Testis (tissue), 5 donors: ENCODE results near the genes OR4F5, TNFRSF4, UBE2J2 and CPTP.

DNA sequence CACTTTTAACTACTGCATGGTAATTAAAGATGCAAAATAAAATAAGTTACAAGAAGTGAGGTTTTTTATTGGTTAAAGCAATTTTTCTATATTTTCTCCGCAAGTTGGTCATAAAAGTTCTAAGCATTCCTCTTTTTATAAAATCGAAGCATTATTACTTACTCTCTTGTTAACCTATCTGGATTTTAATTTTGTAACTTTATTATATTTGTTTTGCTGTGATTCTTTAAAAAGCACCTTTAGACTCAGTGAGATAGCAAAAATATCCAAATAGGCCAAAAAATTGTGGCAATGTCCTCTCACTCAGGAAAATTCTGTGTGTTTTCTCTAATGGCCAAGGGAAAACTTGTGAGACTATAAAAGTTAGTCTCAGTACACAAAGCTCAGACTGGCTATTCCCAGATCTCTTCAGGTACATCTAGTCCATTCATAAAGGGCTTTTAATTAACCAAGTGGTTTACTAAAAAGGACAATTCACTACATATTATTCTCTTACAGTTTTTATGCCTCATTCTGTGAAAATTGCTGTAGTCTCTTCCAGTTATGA is at the start of gene OR4F5:
OR4F5 (plus strand) TSS at position 398 of the 547 bp plus-strand sequence.
- PRO-cap, 3 experiments, result no peak in any of the 3 experiments
- RAMPAGE, long total RNA, 2 experiments, result no peak in any of the 2 experiments
- RRBS, result no CpG with 5 or more reads among the region's 2 CpGs

- PRO-cap, 3 experiments, result no peak in any of the 3 experiments
- RAMPAGE, long total RNA, 2 experiments, result start-site peak on the plus strand in 2 of 2 experiments, at chr1:633892-634020 at its widest, 1,873 to 2,224 reads per replicate
- RRBS, result no CpG with 5 or more reads among the region's 21 CpGs
These were observed 52.6 kb downstream of the OR4F16 start for GRCh38 chr1:633567-634561.

DNA sequence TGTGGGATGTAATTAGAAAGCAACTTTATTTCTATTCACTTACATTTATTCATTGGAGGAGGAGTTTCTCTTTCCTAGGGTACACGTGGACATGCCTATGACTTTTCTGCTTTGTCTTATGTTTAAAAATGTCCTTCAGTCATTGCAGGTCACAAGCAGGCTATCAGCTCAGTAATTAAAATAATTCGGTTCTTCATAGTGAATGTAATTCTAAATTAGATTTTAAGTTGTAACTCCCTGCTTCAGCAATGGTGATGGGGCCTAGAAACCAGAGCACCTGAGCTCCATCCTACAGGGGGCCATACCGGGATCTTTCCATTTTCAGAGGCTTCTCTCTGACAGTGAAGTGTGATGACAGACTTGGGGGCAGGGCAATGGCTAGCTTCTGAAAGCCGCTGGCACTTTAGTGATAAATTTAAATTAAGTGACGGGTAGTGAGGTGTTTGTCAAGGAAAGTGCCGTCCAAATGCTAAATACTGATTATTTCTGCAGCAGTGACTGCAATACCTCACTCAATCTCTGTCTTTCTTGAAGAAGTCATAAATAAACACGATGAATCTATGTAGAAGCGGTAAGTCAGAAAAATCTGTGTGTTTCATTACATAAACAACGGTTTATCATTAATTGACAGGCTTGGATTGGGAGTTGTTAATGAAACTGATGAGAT is 92.5 kb upstream of the SAMD11 start:
- PRO-cap, 3 experiments, result no peak in any of the 3 experiments
- RAMPAGE, long total RNA, 2 experiments, result no peak in any of the 2 experiments
- RRBS, result no CpG with 5 or more reads among the region's 9 CpGs

- PRO-cap, 3 experiments, result no peak in any of the 3 experiments
- RAMPAGE, long total RNA, 2 experiments, result no peak in any of the 2 experiments
- RRBS, result 83% methylated on average over 3 of the region's 9 CpGs
These were observed 9.4 kb downstream of the SAMD11 start for GRCh38 chr1:933156-933424.

DNA sequence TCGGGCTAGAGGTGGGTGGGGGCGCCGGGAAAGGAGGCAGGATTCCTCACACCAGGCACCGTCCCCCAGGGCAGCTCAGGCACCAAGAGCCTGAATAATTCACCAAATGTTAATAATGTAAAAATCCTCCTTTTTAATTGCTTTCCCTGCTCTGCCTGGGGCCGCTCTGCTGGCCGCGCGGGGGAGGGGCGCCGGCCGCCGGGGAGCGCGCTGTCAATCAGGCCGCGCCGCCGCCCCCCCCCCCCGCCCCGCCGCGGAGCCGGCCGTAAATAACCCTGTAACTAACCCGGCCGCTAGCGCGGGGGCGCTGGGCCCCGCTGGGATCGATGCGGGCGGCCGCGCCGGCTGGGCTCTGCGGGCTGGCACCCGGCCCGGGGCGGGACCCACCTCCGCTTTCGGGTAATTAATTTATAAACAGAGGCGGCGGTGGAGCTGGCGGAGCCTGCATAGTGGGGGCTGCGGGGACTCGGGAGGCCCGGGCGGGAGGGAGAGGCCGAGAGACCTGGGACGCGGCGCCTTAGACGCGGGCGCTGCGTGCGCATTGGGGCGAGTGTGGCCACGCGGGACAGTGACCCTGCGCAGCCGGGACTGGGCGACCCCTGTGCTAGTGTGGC is 16.4 kb downstream of the SAMD11 start:
- PRO-cap, 3 experiments, result peak in 3 of 3 experiments; most common plus-strand start position 296 of the sequence (in 3)
- RAMPAGE, long total RNA, 2 experiments, result no peak in any of the 2 experiments
- RRBS, result 2% methylated on average over 30 of the region's 64 CpGs

DNA sequence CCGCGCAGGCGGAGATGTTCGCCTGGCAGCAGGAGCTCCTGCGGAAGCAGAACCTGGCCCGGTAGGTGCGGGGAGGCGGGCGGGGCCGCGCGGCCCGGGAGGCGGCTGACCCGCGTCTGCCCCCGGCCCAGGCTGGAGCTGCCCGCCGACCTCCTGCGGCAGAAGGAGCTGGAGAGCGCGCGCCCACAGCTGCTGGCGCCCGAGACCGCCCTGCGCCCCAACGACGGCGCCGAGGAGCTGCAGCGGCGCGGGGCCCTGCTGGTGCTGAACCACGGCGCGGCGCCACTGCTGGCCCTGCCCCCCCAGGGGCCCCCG is 16.7 kb downstream of the NOC2L start:
- PRO-cap, 3 experiments, result no peak in any of the 3 experiments
- RAMPAGE, long total RNA, 2 experiments, result no peak in any of the 2 experiments
- RRBS, result 2% methylated on average over 8 of the region's 39 CpGs

GRCh38 chr1:1004960-1005793 is 5.3 kb upstream of the HES4 start:
- PRO-cap, 3 experiments, result no peak in any of the 3 experiments
- RAMPAGE, long total RNA, 2 experiments, result no peak in any of the 2 experiments
- RRBS, result no CpG with 5 or more reads among the region's 21 CpGs

GRCh38 chr1:1017345-1018080 is 2.4 kb upstream of the AGRN start:
- PRO-cap, 3 experiments, result peak in 2 of 3 experiments; most common minus-strand start chr1:1017581 (in 2)
- RAMPAGE, long total RNA, 2 experiments, result start-site peak on the minus strand in 2 of 2 experiments, at chr1:1017584-1017590 at its widest, 15 to 27 reads per replicate
- RRBS, result no CpG with 5 or more reads among the region's 17 CpGs

DNA sequence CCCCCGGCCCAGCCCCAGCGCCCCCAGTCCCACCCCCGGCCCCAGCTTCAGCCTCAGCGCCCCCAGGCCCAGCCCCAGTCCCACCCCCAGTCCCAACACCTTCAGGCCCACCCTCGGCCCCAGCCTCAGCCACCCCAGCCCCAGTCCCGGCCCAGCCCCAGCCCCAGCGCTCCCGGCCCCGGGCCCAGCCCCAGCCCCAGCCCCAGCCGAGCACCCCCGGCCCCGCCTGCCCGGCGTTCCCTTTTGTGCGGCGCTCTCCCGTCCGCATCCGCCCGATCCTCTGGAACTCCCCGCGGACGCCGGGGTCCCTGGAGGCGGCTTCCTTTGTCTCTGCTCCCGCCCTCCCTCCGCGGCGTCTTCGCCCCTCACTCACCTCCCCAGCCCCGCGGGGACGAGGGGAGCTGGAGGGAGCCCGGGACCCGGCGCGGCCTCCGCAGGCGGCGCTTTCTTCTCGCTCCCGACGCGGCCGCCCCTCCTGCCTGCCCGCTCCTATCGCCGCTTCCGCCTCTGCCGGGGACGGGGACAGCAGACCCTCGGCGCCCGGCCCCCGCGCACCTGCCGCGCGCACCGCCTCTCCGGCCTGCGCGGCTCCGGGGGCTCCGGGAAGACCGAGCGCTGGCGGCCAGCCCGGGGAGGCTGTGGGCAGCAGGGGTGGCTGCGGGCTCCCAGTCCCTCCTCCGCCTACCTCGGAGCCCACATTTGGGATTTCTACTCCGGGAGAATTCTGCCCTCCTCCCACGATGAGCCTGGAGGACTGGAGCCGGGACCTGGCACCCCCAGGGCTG is 13.9 kb downstream of the AGRN start:
- PRO-cap, 3 experiments, result no peak in any of the 3 experiments
- RAMPAGE, long total RNA, 2 experiments, result no peak in any of the 2 experiments
- RRBS, result 6% methylated on average over 48 of the region's 75 CpGs

GRCh38 chr1:1071603-1072103 is 2.5 kb downstream of the RNF223 start:
- PRO-cap, 3 experiments, result peak in 1 of 3 experiments; most common minus-strand start chr1:1071922 (in 1)
- RAMPAGE, long total RNA, 2 experiments, result no peak in any of the 2 experiments
- RRBS, result 86% methylated on average over 17 of the region's 35 CpGs

DNA sequence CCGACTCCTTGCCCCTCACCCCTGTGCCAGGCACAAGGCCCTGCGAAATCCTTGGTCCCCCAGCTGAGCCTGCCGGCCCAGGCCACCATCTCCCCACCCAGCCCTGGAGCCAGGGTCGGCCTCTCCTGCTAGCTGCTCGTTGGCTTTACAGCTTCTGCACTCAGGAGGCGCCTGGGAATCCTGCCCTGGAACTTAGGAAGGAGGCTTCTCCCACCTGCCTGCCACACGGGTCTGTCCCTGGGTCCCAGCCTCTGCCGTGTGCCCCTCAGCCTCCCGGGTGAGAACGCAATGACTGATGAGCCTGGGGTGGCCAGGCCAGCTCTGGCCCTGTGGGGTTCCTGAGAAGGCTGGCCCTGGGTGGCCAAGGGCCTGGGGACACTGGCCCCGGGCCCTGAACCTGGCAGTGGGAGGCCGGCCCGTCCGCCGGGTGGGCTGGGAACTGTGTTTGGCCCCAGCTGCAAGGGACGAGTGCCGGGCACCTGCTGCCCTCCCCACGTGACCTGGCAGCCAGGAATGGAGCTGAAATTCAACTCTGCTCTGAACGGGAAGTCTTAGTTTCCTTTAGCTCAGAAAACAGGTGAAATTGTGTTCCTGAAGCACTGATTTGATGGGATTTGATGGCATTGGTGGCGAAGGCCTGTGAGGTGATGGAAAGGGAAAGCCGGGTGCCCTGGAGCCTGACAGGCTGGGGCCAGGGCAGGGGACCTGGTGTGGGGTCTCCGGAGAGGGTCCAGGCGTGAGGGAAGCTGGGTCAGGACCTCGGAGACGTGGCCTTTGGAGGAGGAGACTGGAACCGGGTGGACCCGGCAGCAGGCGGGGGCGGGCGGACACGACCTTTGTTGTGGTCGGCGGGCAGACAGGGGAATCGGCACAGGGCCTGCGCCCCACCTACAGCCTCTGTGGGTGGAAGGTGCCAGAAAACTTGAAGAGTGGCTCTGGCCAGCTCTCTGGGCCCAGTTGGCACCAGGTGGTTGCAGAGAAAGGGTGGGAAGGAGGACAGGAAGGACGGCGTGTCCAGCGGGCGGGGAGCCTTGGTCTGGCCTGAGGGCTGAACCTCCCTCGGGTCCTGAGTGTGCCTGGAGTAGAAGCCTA is 8.1 kb upstream of the TTLL10 start:
- PRO-cap, 3 experiments, result no peak in any of the 3 experiments
- RAMPAGE, long total RNA, 2 experiments, result no peak in any of the 2 experiments
- RRBS, result 85% methylated on average over 12 of the region's 40 CpGs

DNA sequence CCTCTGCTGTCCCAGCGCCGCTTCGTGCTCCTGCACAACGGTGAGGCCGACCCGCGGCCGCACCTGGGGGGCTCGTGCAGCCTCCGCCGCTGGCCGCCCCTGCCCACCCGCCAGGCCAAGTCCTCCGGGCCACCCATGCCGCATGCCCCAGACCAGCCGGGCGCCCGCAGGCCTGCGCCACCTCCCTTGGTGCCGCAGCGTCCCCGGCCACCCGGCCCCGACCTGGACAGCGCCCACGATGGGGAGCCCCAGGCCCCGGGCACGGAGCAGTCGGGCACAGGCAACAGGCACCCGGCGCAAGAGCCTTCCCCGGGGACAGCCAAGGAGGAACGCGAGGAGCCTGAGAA is 8.9 kb downstream of the TNFRSF18 start:
- PRO-cap, 3 experiments, result no peak in any of the 3 experiments
- RAMPAGE, long total RNA, 2 experiments, result no peak in any of the 2 experiments
- RRBS, result 94% methylated on average over 15 of the region's 34 CpGs

- PRO-cap, 3 experiments, result no peak in any of the 3 experiments
- RAMPAGE, long total RNA, 2 experiments, result no peak in any of the 2 experiments
- RRBS, result 40% methylated on average over 1 of the region's 28 CpGs
These were observed at the start of gene TNFRSF4 for GRCh38 chr1:1213864-1214504. Gene TNFRSF4, minus strand, starts transcription at chr1:1214153.

DNA sequence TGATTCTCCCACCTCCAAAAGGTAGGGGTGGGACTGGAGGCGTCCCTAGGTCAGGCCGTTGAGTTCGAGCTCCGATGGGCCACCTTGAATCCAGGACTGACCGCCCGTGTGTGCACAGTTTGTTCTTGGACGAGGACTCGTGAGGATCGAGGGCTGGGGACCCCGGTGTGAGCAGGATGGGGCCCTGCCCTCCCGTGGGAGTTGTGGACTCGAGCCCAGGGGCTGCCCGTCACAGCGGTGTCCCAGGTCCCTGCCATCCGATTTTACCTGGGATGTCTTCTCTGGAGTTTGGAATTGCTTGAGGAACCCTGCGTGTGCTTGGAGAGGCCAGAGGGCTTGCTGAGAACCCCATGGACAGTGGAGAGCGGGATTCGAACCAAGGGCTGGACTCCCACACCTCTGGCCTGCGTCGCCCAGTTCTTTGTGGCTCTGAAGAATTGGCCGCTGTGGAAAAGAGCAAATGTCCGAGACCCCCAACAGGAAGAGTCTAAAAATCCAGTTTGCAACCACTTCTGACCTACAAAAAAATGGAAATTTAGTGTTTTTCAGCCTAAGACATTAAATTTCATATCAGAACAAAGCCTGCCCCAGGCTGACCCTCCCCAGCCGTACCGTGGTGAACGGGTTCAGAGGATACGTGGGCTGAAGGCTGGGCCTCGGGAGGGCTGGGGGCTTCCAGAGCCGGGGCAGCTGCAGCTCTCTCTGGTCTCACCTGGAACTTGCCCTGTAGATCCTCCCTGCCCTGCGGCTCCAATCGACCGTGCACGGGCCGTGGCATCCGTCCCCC is 2.6 kb downstream of the B3GALT6 start:
- PRO-cap, 3 experiments, result no peak in any of the 3 experiments
- RAMPAGE, long total RNA, 2 experiments, result no peak in any of the 2 experiments
- RRBS, result no CpG with 5 or more reads among the region's 34 CpGs

GRCh38 chr1:1235678-1236077 is 3.6 kb downstream of the B3GALT6 start:
- PRO-cap, 3 experiments, result no peak in any of the 3 experiments
- RAMPAGE, long total RNA, 2 experiments, result no peak in any of the 2 experiments
- RRBS, result 91% methylated on average over 2 of the region's 9 CpGs

- PRO-cap, 3 experiments, result no peak in any of the 3 experiments
- RAMPAGE, long total RNA, 2 experiments, result no peak in any of the 2 experiments
- RRBS, result 81% methylated on average over 7 of the region's 25 CpGs
These were observed 2.2 kb downstream of the C1QTNF12 start for GRCh38 chr1:1244265-1244681.

DNA sequence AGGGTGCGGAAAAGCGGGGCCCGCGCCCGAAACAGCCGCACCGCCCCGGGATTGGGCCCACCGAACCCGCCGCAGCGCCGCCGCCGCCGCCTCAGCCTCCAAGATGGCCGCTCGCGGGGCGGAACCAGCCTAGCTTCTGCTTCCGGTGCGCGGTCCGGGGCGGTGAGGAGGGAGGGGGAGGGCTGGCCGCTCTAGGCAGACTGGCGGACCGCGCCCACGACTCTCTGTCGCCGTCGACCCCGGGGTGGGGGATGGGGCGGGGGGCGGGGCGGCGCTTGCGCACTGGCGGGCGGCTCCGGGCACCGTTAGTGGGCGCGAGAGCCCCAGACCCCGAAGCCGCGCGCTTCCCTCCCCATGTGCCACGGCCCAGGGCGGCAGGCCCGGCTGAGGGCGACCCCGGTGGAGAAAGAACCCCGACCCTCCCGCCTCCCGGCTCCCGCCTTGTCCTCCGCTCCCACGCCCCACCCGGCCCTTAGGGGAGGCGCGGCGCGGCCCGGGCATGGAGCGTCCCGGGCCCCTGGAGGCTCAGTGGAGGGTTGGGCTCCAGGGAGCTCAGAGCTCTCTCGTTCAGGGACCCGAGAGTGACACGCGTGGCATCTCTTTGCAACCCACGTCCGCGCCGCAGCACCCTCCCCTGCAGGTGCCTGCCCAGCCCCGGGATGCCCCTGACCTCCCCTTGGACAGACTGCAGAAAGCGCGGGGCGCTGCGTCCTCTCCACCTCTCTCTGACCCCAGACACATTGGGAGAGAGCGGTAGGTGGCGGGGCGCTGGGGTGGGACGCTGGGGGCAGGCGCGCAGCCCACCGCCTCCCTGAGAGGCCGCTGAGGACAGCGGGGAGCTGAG is at the start of gene UBE2J2:
UBE2J2 (minus strand) TSS at position 126 of the 844 bp plus-strand sequence.
- PRO-cap, 3 experiments, result peak in 3 of 3 experiments; most common plus-strand start position 308 of the sequence (in 3); most common minus-strand start position 105 of the sequence (in 3)
- RAMPAGE, long total RNA, 2 experiments, result no peak in any of the 2 experiments
- RRBS, result 1% methylated on average over 45 of the region's 90 CpGs

DNA sequence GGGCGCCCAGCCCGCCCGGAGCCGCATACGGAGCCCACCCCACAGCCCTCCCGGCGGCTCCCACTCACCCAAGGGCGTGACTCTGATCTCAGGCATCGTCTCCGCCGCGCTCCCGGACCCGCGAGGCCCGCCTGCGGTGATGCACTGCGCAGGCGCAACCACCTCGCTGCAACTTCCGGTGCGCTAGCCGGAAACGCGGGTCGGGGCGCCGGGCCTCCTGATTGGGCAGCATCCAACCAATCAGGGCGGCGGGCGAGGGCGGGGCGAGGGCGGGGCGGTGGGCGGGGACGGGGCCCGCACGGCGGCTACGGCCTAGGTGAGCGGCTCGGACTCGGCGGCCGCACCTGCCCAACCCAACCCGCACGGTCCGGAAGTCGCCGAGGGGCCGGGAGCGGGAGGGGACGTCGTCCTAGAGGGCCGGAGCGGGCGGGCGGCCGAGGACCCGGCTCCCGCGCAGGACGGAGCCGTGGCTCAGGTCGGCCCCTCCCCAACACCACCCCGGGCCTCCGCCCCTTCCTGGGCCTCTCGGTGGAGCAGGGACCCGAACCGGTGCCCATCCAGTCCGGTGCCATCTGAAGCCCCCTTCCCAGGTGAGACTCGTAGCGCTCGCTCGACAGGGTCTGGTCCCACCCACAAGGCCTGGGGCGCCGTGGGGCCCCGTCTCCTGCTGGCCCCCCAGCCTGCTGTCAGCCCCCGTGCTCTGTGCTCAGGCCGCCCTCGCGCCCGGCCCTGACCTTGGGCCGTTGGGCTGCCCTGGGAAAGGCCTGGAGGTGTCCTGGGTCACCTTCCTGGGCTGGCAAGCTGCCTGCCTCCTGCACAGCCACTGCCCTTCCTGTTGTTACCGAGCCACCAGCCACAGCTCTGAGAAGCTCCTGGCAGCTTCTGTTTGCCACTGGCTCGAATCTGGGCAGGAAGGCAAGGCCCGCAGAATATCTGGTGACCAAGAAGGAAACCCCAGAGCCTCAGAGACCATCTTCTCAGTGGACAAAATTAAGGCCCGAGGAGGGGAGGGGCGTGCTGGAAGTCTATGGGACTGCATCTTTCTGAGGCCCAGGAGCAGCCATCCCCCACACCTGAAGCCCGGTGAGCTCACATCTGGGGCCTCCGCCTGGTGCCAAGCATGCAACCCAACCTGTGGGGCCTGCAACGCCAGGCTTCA is at the start of gene CPTP:
CPTP (plus strand) TSS at position 290 of the 1,159 bp plus-strand sequence.
- PRO-cap, 3 experiments, result peak in 3 of 3 experiments; most common plus-strand start position 277 of the sequence (in 3); most common minus-strand start position 133 of the sequence (in 3)
- RAMPAGE, long total RNA, 2 experiments, result start-site peak on the plus strand in 2 of 2 experiments, centred at positions 307 to 739 of the sequence, 24 to 305 reads per replicate; start-site peak on the minus strand in 2 of 2 experiments, centred at positions 130 to 134 of the sequence, 2,783 to 4,432 reads per replicate
- RRBS, result 1% methylated on average over 32 of the region's 93 CpGs

- PRO-cap, 3 experiments, result peak in 2 of 3 experiments; most common plus-strand start chr1:1355548 (in 1); most common minus-strand start chr1:1355525 (in 1)
- RAMPAGE, long total RNA, 2 experiments, result no peak in any of the 2 experiments
- RRBS, result 1% methylated on average over 13 of the region's 61 CpGs
These were observed 2.8 kb downstream of the MXRA8 start for GRCh38 chr1:1355383-1356040.

- PRO-cap, 3 experiments, result no peak in any of the 3 experiments
- RAMPAGE, long total RNA, 2 experiments, result no peak in any of the 2 experiments
- RRBS, result no CpG with 5 or more reads among the region's 26 CpGs
These were observed 2.2 kb upstream of the MXRA8 start for GRCh38 chr1:1360326-1361271.